Left lobe of liver (tissue), 1 donor: Measurements from ENCODE around the gene PHAX.

DNA sequence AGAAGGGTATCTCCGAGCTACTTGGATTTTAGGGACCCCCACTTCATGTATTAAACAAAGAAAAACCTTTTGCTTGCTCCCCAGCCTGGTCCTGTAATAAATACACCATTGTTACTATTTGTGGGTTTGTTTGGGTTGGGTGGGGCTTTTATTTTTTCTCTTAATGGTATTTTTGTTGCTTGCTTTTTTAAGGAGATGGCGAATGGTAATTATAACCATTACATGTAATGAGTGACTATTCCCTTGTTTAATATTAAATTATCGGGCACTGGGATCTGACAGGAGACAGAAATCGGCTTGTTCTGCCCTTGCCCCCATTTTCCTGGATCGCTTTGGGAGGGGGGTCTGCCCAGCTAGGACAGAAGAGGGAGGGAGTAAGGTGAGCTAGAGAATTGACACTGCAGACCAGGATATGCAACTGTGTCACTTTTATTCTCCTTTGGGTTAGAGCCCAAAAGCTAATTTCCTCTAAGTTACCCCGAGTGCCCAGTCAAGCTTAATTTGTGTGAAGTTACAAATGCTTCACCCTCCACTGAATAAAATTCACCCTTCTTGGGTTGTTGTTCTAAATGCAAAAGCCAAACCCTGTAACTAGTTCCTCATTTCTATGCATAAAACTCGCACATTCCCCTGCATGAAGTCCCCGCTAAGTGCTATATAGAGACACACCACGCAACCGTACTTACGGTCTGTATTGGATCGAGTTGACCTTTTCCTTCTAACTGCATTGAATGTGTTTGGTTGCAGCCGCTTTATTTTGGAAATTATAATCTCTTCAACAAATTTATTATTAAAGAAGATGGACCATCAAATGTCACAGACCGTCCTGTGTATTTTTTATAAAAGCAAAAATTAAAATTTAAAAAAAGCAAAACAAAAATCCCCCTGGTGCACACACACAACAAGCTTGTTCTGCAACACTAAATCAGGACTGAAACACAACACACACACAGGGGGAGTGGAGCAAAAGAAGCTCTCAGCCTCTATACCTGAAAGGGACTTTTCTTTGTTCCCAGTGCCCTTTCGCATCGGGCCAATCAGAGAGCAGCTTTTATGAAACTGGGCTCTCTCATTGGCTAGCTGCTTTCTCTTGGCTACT lies 1.8 kb upstream of the ZNF608 start:
- PRO-cap: bidirectional peak, plus-strand start outside the sequence, minus-strand start at position 960 of the sequence

GRCh38 chr5:124871178-124871550 lies 124.7 kb upstream of the ZNF608 start:
- PRO-cap: no peak

DNA sequence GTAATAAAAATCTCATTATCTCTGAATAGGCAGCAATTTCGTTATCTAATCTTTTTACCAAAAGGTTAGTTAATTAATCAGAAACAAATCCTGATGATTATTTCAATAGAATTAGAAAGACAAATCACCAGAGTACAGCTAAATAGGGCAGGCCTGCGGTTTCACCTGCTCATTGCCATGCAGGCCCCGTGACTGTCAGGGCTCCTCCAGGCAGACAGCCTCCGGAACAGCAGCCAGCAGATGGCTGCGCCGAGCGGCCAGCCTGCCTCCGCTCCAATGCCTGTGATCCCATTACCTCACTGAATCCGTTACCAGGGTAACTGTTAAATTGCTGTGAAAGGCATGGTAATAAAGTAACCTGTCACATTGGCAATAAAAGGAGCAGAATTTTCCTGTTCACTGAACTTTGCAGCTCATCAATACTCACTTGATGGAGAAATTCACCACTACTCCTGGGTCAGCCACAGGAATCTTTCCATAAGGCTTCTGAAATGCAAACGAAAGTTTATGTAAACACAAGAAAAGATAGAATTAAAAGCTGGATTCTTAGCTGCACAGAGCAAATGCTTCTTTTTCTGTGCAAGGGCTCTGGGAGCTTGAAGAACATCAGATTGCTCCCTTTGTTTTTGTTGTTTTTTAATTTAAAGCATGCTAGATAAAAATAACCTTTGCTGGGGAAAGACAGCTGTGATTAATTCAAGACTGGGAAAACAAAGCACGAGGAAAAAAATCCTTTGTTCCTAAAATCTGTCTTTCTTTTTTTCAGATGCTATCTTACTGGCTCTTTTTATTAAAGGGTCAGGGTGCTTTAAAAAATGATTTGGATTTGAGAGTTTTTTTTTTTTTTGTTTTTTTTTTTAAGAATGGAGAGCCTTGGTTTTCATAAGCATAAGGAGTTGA lies 666.5 kb upstream of the ZNF608 start:
- PRO-cap: no peak

DNA sequence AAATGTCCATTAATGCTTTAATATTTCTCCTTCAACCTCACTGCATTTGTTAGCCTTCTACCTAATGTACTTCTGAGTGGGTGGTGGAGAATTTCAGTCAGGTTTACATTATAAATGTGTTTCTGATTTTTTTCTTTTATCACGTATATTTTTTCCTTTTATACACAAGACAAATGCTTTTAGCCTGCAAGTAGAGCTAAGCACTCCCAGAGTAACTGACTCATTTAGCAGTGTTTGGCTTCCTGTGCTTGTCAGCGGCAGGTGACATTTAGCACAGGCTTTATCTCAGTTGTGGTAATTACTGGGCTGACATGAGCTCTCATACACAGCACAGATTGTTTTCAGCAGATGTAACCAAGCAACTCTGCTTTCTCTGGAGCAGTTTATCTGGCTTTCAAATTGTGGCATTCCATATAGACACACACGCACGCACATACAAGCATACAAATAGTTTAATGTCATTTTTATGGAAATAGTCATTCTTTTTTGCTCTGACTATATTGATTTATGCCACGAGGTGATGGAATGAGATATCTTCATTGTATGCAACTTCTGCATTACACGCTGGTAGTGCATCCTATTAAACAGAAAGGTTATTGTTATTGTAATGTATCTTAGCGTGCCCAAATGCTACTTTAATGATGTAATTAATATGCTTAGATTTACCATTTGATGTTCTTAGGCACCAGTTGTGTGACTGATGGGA lies 379.1 kb upstream of the GRAMD2B start:
- PRO-cap: no peak

DNA sequence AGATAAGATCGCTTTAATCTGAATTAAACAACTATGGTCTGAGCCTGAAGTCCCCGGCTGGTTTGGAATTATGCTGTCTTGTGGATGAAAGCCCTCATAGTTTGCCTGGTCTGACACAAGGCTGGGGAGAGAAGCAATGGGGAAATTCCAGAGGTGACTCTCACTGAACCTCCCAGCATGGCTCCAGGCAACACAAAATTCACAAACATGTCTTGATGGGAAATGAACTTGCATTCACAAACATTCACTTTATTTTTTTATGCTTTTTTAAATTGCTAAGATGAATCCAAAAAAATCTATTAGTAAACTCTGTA lies 27.9 kb upstream of the GRAMD2B start:
- PRO-cap: no peak

DNA sequence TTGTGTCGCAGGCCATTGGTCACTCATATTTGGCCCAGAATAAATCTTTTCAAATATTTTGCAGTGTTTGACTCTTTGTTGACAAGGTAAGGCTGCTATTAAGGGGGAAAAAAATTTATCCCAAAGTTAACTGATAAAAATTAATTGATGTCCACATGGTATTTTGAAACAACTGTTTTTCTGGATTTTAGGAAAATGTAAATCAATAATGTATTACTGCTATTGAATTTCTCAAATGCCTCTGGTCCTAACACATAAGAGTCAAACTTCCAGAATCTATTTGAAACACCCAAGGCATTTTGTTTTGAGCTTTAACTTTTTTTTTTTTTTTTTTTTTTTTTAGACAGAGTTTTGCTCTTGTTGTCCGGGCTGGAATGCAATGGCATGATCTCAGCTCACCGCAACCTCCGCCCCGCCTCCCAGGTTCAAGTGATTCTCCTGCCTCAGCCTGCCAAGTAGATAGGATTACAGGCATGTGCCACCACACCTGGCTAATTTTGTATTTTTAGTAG lies 75.9 kb downstream of the ALDH7A1 start:
- PRO-cap: no peak

- PRO-cap: no peak
These were observed 56.0 kb downstream of the ALDH7A1 start for GRCh38 chr5:126538966-126539558.

GRCh38 chr5:126587558-126587990 lies 7.4 kb downstream of the ALDH7A1 start:
- PRO-cap: no peak

- PRO-cap: bidirectional peak, plus-strand start at chr5:126600950, minus-strand start at chr5:126600849
These were observed at the start of gene PHAX for GRCh38 chr5:126600013-126601168. Gene PHAX (plus strand): TSS chr5:126600947.

GRCh38 chr5:126776375-126777087 lies 405 bp upstream of the LMNB1 start:
- PRO-cap: unidirectional peak, minus-strand start at chr5:126776675; bidirectional peak, plus-strand start at chr5:126777160, minus-strand start at chr5:126776925

- PRO-cap: no peak
These were observed 48.8 kb downstream of the LMNB1 start for GRCh38 chr5:126825565-126826310.

- PRO-cap: no peak
These were observed 1.9 kb downstream of the SLC12A2 start for GRCh38 chr5:128085364-128085956.

- PRO-cap: no peak
These were observed 84.0 kb downstream of the SLC12A2 start for GRCh38 chr5:128167504-128168063.

GRCh38 chr5:129905108-129906251 lies 1.2 kb downstream of the CHSY3 start:
- PRO-cap: no peak

DNA sequence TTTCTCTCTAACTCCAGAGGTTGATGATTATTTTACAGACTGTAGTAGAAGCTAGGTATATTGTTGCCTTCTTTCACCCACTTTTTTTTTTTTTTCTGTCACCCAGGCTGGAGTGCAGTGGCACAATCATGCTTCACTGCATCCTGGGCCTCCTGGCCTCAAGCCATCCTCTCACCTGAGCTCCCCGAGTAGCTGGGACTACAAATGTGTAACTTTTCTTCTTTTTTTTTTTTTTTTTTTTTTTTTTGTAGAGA lies 96.2 kb downstream of the CHSY3 start:
- PRO-cap: no peak

- PRO-cap: no peak
These were observed 209.9 kb downstream of the CHSY3 start for GRCh38 chr5:130114118-130114523.

GRCh38 chr5:130732242-130732815 lies 432.7 kb downstream of the HINT1 start:
- PRO-cap: no peak

DNA sequence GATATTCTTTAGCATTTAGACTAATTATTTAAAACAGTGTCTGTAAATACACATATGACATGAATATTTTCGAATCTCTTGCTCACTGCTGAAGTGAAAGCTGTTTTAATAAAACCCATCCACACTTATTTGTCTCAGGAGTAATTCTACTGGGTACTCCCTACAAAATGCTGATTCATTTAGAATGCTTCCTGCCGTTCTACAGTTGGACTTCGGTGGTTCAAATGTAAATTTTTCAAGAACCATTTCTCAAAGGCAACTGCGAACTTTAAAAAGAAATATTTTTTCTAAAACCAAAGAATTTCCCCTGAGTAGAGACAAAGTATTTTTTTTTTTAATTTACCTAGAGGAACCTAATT lies 1.4 kb downstream of the HINT1 start:
- PRO-cap: no peak

DNA sequence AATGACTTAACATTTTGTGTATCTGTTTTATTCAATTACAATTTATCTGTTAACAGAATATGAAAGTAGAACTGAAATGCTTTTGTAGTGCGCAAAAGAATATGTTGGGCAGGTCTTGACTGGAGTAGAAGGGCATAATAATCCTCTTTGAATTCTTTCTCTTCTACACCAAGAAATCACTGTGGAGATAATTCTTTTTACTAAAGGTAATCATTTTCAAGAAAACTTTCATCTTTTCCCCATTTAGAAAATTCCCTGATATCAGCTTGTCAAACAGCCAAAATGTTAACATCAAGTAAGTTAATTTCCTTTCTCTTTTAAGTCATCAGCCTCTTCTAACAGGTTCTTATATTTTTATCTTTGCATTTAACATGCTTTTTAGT lies 12.7 kb upstream of the CDC42SE2 start:
- PRO-cap: no peak

GRCh38 chr5:131298712-131299238 lies 34.9 kb downstream of the CDC42SE2 start:
- PRO-cap: no peak